Measurements from ENCODE around the gene GPX6.

GRCh38 chr6:27728361-27728702, 79.4 kb downstream of the H2BC13 start:
- RRBS, result no CpG with 5 or more reads among the region's 19 CpGs

- RRBS, result no CpG with 5 or more reads among the region's 1 CpG
Observed at GRCh38 chr6:27809583-27809795, 362 bp upstream of the H3C10 start.

DNA sequence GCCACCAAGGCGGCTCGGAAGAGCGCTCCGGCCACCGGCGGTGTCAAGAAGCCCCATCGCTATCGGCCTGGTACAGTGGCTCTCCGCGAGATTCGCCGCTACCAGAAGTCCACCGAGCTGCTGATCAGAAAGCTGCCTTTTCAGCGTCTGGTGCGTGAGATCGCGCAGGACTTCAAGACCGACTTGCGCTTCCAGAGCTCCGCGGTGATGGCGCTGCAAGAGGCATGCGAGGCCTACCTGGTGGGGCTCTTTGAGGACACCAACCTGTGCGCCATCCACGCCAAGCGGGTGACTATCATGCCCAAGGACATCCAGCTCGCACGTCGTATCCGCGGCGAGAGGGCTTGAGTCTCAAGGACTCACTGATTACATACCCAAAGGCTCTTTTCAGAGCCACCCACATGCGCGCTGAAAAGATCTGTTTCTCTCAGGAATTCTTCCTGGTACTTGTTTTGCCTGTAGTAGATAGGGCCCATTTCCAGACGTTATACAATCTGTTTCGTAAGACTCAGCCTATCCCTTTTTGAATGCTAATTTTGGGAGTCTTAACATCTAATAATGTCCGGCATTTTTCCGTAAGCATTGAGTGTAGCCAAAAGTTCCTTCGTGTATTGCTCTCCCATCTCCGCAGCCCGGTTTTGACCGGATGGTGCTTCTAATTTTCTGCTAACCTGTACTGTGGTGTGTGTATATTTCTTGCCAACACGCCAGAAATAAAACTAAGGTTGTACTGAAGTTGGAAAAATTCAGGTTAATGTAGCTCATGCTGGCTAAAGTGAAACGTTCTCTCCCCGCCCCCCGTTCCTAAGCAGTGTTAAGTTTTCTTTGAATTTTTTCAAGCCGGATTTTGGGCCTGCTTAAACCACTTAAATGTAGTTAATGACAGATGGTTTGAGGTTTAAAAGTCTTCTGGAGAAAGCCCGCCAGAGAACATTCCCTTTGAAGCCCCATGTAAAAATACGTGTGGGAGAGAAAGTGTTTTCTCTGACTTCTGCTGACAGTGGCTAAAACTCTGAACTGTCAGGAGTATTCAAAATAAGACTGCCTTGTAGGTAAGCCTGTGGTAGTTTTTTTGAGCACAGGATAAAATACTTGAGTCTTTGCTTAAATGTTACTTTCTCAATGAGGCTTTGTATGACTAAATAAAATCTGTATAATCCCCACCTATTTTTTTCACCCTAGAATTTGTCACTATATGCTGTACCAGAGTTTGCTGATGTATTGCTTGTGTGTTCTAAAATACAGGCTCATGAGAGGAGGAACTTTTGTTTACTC, 723 bp downstream of the H3C10 start:
- RRBS, result 5% methylated on average over 5 of the region's 49 CpGs

DNA sequence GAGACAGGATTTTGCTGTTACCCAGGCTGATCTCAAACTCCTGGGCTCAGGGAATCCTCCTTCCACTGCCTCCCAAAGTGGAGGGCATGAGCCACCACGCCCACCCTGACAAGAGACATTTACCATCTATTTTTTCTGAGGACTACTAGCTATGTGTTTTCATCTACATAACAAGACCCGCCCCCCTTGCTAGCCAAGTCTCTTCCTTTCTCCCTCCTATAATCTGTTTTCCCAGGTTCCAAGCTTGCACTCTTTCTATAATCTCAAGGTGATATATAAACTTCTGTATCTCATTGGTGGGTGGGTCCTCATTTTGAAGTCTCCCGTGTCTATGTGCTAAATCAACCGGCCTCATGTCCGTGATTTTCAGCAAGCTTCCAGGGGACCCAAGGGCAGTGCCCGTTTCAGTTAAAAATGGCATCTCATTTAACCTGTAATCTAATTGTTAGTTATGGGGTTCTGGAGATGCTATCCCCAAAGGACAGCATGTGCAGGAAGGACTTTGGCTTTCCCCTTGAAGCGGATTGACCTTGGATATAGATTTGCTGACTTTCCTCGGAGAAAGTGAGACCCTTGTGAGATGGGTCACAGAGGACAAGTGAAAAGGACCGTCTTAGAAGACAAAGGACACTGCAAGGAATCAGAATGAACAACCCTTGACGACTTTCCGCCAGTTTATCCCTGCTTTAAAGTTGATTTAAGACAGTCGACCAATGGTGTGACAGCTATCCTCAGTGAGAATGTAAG, 881 bp downstream of the H3C12 start:
- RRBS, result no CpG with 5 or more reads among the region's 12 CpGs

- RRBS, result no CpG with 5 or more reads among the region's 11 CpGs
Observed at GRCh38 chr6:28232347-28233067, 7.4 kb downstream of the ZSCAN9 start.

DNA sequence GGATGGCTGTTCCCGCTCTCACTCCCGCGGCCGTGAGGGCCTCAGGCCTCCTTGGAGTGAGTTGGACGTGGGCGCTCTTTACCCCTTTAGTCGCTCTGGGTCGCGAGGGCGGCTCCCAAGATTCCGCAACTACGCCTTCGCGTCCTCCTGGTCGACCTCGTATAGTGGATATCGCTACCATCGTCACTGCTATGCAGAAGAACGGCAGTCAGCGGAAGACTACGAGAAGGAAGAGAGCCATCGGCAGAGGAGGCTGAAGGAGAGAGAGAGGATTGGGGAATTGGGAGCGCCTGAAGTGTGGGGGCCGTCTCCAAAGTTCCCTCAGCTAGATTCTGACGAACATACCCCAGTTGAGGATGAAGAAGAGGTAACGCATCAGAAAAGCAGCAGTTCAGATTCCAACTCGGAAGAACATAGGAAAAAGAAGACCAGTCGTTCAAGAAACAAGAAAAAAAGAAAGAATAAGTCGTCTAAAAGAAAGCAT, 427 bp downstream of the NKAPL start:
- RRBS, result no CpG with 5 or more reads among the region's 29 CpGs

DNA sequence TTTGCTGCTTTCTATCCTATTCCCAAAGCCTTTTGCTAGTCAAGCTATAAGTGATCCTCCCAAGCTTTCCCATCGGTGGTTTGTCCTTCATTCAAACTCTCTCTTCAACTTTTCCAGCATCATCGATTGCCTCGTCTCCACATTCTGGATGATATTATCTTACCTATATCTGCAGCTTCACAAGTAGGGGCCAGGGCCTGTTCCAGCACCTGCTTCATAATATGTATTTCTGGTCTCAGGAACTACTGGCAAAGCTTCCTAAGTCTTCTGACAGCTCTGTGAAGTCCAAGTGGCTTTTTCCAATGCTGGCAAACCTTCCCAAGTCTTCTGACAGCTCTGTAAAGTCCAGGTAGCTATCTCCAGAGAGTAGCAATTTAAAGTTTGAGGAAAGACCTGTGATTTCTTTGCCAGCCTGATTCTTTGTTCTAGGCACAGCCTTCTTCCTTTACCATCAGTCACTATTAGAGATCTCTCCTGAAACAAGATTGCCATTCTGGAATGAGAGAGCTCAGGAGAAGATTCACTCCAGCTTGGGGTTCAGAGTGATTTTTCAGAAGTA, 17.4 kb downstream of the ZSCAN12 start:
- RRBS, result no CpG with 5 or more reads among the region's 3 CpGs

- RRBS, result no CpG with 5 or more reads among the region's 9 CpGs
Observed at GRCh38 chr6:28474190-28474936, 31.1 kb upstream of the ZSCAN23 start.

DNA sequence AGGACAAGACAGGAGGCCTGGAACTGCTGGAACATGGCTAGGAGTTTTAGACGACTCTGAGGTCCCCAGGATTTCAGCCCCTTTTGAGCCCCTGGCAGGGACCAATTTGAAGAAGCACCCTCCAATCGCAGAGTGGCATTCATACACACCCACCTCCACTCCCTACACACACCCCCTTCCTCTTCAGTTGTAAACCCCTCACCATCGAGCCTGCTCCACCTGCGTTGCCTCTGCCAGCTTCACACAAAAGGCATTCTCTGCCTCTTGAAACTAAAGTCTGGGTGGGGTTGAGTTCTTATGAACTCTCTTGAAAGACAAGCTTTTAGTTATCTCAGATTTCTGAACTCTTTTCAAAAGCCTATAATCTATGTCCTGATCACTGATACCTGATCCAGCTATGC, at the start of gene GPX6:
TSS of gene GPX6 (minus strand) at position 85 of the 401 bp plus-strand sequence.
- RRBS, result no CpG with 5 or more reads among the region's 4 CpGs

- RRBS, result no CpG with 5 or more reads among the region's 10 CpGs
Observed at GRCh38 chr6:28586169-28586891, 768 bp downstream of the SCAND3 start.

GRCh38 chr6:28658050-28659015, 71.2 kb upstream of the SCAND3 start:
- RRBS, result no CpG with 5 or more reads among the region's 27 CpGs

GRCh38 chr6:28727029-28727633, 140.0 kb upstream of the SCAND3 start:
- RRBS, result no CpG with 5 or more reads among the region's 6 CpGs

GRCh38 chr6:28758050-28758985, 165.5 kb downstream of the TRIM27 start:
- RRBS, result no CpG with 5 or more reads among the region's 22 CpGs

DNA sequence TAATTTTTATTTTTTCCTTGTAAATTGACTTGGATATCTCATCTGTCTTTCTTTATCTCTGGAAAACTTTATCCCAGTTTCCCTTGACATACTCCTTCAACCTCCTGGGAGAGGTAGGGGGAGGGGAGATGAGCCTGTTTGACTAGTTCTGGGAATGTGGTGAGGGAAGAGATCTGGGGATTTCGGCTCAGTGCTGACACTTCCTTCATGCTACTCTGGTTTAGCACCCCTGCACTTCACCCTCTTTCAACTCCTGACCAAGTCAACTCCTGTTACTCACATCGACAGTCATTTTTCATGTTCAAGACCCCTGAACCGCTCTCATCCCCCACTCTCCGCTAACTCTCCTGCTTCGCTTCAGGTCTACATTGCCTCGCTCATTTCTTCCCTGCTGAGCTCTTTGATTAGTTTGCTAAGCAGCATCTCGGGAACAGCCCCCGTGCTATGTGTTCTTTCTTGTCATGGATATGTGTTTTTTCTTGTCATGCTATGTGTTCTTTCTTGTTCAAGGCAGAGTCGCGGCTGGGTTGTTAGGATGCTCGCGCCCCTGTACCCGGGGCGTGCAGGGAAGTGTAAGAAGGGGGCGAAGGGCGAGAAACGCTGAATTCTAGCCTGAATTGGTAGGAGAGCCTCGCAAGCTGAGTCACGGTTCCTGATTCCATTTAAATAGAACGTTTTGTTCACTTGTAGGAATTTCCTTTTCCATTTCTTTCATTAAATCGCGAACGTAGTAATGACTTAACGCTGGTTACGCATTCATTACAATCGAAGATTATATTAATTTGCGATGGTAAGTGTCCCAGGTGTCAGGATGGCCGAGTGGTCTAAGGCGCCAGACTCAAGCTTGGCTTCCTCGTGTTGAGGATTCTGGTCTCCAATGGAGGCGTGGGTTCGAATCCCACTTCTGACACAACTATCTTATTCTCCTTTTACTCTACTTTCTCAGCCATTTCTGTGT, 16.7 kb upstream of the TRIM27 start:
- RRBS, result no CpG with 5 or more reads among the region's 32 CpGs

- RRBS, result 87% methylated on average over 25 of the region's 55 CpGs
Observed at GRCh38 chr6:28977125-28978123, 27.7 kb downstream of the ZNF311 start.

DNA sequence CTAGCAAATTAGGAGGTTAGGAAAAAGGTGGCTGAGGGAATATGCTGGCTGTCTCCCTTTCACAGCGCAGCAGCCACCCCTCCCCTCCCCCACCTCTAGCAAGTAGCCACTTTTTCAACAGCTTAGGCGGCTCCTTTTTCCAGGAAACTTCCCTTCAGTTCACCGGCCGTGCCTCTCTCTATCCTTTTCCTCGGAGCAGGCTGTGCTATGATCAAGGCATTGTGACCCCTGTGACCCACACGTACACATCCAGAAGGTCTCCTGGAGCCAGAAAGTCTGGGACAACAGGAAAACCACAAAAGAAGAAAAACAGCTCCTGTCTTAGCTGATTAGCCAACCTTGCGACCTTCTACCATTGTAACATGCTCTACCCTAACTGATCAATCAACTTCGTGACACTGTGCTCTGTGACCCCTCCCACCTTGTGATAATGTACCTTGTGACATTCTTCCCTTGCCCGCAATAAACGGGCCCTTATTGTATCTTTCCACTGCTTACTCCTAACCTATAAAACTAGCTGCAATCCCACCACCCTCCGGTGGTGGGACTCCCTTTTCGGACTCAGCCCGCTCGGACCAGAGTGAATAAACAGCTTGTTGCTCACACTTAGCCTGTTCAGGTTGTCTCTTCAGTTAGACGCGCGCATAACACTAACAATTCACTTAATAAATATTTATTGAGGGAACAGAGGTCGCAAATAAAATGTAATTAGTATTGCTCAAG, 24.2 kb downstream of the ZNF311 start:
- RRBS, result no CpG with 5 or more reads among the region's 18 CpGs

DNA sequence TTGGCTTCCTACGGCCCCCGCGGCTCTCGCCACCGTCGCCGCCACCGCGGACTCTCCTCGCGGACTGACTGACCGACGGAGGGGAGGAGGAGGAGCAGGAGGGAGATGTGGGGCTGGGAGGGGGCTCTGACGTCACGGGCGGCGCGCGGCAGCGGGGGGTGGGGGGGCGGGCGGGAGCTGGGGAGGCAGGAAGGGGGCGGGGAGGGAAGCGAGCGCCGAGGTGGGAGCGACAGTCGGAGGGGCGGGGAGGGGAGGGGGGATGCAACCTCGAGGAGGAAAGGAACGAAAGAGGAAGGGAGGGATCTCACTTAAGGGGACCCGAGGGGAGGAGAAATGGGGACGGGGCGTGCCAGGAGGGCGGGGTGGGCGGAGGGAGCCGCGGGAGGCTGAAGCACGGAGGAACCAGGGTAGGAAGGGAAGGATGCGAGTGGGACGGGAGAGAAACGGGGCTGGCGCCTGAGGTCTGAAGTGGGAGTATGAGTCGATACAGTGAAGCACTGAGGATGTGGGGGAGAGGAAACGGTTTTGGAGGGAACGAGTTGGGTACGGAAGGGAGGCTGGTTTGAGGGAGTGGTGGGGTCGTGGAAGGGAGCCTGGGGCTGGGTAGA, 4.9 kb downstream of the GABBR1 start:
- RRBS, result no CpG with 5 or more reads among the region's 48 CpGs

GRCh38 chr6:29790544-29791173, 37.0 kb upstream of the HLA-G start:
- RRBS, result no CpG with 5 or more reads among the region's 5 CpGs

- RRBS, result 9% methylated on average over 9 of the region's 68 CpGs
Observed at GRCh38 chr6:29791553-29792767, 35.7 kb upstream of the HLA-G start.

DNA sequence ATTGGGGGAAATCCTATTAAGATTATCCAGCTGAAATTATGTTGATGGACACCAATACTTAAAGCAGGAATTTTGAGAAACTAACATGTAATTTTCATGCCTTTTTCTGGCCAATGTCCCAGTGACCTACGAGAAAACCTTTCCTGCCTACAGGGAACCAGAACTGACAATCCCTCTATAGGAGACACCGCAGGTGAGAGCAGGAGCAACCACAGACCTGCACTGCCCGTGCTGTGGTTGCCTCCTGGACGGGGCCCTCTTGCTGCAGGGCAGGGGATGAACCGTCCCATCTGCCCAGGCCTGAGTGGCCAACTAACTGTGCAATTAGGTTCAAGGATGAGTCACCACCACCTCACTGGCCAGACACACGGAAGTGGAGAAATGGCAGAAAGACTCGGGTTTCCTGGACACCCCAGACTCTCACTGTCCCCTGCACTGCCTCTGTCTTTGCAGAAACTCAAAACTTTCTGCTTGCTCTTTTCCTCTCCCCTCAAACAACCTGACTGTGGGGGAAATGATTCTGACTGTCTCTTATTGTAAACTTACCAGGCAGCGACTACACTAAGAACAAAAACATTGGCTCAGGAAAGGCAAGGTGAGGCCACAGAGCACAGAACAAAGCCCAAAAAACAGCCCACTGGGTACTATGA, 13.8 kb upstream of the HLA-G start:
- RRBS, result no CpG with 5 or more reads among the region's 8 CpGs